Measurements from ENCODE around the gene SMIM21.

DNA sequence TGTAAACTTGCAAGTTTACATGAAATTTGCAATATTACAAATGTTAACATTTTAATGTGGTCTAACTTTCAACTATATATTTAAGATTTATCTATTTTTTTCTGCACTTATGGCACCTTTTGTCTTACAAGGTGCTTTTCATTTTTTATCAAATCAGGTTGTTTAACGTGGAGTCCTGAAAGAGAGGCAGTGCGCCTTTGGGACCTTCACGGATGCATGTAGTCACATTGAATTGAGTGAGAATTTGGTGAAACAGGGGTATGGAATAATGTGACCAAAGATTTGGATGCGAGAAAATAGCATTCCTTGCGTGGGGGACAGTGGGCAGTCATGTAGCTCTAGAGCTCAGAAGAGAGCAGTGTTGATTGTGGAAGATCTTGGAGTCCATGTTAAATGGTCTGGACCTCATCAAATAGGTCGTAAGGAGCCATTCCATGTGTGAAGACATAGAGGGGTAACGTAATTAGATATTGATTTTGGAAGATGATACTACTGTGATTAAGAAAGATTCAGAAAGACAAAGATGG lies 231.0 kb downstream of the PTGR3 start:
- RRBS: no CpG with 5 or more reads among the region's 7 CpGs

DNA sequence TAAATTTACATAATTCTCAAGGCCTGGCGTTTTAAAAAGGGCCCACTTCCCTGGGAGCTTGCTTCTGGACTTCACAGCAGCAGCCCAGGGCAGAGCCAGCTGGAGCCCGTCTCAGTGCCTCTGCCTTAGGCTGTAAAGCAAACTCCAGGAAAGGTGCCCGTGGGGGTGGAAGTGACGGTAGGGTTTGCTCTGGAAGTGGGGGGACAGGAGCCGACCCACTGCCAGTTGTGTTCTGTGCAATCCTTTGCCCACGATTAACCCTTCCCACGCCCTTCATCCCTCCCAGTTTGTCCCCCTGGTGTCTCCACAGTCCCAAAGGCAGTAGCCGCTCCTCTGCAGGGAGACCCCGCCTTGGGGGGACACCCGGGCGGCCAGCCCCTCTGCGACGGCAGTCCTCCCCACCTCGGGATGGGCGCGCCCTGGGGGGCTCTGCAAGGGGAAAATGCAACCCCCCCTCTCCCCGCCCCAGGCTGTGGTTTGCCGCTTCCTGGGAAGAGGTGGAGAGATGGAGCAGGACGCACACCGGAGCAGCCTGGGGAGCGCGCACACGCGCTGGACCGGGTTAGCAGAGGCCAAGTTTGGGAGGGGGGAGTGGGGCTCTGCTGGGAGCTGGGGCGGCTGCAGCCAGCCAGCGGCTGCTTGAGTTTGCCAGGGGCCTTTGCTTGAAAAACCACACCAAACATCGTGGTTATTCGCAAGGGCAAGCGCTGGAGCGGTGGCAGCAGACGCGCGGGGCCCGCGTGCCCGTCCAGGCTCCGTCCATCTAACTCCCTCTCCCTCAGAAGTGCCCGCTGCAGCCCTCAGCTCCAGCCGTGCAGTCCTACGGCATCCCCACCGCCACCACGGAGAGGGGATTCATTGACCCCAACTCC lies 4.9 kb downstream of the PTGR3 start:
- RRBS: 12% methylated on average over 5 of the region's 43 CpGs

GRCh38 chr18:75213774-75214165 lies 3.2 kb downstream of the TSHZ1 start:
- RRBS: no CpG with 5 or more reads among the region's 1 CpG

DNA sequence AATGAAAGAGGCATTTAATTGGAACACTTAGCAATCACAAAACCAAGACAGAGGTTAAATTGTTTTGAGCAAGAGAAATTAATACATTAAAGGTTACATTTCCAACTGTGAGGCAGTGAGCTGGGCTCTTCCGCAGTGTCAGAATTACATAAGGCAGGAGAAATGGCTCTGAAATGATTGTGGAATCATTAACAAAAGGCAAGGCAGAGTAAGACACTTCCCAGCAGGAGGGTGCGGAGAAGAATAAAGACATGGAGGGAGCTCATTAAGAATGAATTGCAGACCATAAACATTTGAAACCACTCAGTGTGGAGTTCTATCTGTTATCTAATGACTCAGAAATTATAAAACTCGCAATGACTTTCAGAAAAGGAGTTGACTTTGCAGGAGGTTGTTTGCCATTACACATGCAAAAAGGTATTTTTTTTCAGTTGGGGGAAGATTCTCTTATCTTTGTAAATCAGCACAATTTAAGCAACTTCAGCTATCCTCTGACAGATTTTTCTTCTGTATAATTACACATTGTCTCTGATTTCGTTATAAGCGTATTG lies 77.0 kb downstream of the SMIM21 start:
- RRBS: no CpG with 5 or more reads among the region's 5 CpGs

DNA sequence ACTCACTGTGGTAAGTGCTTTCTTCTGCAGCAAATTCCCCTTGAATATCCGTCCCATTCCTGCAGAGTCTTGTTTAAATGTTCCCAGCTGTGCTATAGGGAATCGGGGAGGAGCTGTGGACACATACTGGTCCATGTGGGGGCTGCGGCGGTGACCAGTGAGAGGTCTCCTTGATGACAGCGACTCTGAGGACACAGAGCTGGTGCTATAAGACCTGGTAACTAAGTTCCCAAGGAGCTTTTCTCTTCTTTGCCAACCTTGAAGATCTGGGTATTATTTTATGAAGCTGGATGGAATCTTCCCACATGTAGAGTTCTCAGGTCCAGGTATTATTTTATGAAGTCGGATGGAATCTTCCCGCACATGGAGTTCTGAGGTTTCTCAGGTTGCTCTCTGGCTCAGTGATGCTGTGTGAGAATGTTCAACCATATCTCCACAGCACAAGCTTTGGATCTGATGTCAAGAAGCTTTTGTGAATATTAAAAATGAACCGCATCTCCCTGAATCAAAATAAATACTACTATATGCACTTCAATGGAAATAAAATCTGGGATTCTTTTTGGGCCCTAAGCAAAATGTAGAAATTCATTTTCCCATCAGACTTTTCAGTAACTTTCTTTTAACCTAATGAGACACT lies at the start of gene SMIM21:
Gene SMIM21, minus strand, starts transcription at position 275 of the 637 bp plus-strand sequence.
- RRBS: no CpG with 5 or more reads among the region's 8 CpGs

- RRBS: no CpG with 5 or more reads among the region's 7 CpGs
Observed at GRCh38 chr18:75548271-75548783, 120.8 kb upstream of the SMIM21 start.

DNA sequence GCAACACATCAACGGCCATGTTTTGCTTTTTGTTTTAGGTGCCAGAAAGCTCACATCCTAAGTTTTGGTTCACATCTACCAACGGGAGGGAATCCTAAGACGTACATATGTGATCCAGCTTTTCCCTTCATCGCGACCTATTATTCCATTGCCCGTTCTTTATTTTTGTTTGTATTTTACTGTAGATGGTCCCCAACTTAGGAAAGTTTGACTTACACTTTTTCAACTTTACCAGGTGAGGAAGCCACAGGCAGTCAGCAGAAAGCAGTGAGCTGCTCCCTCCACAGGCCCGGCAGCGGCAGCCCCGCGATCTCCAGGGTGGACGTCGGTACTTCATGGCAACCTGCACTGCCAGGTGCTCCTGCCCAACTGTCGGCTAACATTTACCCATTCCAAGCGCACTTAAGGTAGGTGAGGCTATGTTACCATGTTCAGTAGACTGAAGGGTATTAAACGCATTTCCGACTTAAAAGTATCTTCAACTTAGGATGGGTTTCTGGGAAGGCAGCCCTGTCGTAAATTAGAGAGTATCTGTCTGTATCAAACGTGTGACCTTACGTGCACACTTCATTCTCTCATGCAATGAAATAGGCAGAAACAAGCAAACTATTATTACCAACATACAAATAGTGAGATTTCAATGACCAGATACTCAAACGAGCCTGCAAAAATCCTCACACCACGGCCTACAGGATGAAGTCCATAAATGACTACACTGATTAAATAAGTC lies 12.7 kb downstream of the ZNF516 start:
- RRBS: no CpG with 5 or more reads among the region's 21 CpGs

DNA sequence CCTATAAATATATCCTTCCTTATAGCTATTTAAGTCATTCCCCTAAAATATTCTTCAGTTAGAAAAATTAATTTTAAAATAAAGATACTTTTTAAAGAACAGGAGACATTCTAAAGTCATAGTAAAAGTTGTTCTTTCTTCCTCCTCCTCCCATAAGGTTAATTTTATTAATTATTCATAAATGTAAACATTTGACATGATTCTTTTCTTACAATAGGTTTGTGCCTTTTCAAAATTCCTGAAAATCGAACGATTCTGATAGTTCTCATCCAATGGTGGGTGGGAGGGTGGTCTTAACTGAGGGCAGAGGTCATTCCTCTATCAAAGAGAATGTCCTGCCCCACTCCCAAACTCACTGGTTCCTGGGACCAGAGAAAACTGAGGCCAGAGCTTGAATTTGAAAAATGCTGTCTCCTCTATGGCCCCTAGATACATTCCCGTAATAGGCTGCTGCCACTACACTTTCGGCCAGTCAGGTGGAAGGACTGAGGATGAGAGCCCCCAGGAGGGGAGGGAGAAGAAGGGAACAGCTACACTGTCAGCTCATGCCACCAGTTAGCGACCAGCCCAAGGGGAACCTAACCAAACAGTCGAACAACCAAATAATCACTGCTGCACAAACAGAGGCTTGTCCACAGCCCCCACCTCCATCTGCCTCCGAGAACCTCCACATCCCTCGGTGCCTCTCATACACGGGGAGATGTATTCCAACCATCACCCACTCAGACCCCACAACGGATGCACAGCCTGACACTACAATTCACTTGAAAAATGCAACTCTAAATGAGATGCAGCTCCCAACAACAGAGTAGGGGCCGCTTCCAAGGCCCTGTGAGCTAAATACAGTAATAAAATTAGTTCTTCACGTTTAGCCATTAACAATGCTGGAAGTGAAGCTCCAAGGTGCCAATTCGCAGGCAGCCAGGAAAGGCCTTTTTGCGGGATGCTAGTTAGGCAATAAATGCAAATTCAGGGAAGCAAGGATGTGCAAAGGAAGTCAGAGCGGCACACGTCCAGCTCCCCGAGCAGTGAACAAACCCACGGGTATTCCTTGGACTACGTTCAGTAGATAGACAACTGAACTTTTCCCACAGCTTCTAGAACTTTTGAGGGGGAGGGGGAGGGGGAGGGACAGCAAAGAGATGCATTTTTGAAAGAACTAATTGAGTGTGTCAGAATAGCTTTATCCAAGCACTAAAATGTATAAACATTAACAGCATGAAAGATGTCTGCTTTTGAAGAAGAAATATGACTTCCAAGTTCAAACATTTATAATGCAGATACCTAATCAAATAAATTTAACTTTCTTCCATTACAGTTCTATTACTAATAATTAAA lies 7.2 kb downstream of the ZNF516 start:
- RRBS: no CpG with 5 or more reads among the region's 19 CpGs

DNA sequence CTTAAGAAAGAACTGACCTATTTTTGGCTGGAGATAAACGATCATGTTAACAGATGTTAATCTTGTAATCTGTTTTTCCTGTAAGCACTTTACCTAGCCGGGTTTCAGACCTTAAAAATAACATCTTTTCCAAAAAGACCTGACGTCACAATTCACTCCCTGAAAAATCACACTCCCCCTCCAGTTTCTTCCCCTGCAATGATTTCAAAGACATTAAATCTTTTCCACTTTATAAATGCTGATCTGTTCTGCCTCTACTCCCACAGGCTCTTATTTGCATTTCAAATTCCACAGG lies 1.6 kb downstream of the ZNF516 start:
- RRBS: no CpG with 5 or more reads among the region's 3 CpGs

DNA sequence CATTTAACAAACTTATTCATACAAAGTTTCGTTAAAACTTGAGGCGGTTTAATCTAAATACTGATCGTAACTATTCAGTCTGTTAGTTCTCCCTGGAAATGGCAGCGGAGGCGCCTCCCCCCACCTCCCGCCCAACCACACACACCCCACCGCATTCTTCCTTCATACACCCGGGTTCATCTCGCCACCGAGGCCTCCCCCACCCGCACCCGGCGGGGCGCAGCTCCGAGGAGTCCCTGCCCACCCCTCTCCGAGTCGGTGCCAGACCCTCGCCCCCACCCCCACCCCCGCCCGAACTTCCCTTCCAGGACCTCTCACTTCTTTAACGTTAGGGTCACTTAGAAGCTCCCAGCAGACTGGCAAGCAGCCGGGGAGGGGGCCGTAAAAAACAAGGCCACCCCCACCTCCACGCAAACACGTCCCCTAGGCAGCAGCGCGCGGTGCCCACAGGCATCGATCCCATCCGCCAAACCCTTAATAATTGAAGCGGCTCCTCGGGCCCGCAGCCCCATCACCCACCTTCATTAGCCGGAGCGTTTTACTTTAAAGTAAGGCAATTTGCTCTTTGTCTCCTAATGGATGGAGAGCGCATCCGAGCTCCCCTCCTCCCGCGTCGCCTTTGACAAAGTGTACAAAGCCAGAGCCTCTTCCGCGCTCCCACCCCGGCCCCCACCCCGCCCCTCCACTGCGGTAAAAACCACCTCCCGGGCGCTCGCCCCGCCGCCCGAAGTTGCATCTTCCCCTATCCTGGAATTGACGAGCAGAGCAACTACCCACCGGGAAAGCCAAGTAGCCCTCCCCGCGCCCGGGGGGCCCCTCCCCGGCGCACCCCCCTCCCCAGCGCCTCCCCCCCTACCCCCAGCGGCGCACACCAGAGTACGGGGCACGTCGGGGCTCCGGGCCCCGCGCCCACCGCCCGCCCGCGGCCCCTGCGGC lies 595 bp downstream of the ZNF516 start:
- RRBS: 2% methylated on average over 21 of the region's 72 CpGs

DNA sequence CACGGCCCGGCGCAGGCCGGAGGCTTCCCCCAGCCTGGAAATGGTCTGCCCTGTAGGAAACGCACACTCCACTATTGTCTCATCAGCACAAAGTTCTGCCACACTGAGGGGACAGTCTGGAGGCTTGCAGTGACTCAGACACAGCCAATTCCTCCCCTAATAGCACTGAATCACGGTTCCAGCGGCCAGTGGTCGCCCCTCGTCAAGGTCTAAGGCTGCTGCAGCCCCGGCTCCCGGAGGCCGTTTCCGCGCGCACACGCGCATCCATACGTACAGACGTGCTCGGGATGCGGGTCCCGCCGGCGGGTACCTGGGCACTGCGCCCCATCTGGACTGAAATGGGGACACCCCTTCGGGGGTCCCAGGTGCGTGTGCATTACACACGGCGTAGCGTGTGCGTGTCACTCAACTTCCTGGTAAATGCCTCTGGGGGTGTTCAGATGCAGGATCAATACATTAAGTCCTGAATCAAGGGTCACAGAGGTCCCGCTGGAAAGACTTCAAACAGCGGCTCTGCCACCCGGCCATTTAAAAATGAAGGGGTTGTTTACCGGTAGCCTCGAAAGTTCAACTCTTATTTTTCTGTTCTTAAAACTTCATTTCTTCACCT lies 485 bp upstream of the ZNF516 start:
- RRBS: 1% methylated on average over 13 of the region's 36 CpGs

DNA sequence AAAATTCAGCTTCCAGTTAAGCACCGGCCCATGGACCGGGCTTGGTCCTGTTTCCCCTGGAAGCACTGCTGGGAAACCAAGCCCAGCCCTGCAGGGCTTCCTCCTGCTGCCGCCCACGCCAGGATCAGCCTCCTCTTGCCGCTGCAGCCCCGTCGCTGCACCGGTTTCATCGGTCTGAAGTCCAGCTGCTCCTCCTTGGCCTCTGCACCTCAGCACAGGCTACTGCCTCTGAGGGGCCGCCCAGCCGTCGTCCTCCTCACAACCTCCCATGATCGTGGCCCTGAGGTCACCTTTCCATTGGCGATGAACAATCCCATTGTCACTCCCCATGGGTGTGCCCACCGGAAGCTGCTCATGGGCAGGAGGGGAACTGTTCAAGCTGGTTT lies 64.2 kb upstream of the ZNF516 start:
- RRBS: 17% methylated on average over 5 of the region's 15 CpGs

GRCh38 chr18:76976911-76977700 lies 154.7 kb downstream of the ZNF236 start:
- RRBS: no CpG with 5 or more reads among the region's 16 CpGs

- RRBS: no CpG with 5 or more reads among the region's 25 CpGs
Observed at GRCh38 chr18:76991077-76991875, 141.3 kb downstream of the MBP start.

- RRBS: 98% methylated on average over 2 of the region's 23 CpGs
Observed at GRCh38 chr18:77006407-77007157, 126.0 kb downstream of the MBP start.

DNA sequence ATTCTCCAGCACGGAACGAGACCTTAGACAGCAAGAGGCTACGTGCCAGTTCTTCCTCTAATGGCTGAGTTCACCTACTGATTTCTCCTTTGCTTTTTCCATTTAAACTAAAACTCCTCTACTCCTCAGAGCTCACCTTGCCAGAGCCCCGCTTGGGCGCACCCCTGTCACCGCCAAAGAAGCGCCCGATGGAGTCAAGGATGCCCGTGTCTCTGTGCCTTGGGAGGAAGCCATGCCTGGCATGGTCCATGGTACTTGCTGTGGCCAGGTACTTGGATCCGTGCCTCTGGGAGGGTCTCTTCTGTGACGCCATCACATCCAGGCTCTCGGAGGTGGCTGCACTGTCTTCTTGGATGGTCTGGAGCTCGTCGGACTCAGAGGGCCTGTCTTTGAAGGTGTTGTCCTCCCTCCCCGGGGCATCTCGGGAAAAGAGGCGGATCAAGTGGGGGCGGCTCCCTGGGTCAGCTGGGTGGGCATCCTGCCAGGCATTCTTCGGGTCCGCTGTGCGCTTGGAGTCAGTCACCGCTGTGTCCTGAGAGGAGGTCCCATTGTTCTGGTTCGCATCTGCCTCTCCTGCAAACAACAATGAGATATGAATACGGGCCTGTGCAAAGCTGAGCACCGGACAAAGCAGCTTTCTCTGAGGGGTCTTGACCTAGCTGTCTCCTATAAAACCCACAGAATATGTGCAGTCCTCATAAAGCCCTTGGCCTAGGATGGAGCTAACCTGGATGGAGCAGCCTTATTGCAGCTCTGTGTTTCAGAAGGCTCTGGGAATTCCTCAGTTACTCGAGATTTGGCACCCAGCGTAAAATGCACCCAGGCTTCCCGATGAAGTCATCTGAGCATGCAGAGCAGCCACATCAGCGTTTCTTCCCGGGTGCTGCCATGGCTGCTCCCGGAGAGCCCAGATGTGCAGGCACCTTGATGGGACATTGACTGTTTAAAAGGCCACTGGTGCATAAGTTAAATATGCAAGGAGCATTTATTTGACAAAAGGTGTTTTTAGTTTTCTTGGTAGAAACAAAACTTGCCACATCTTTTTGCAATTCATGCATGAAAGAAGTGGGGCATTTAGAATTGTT lies 115.5 kb downstream of the MBP start:
- RRBS: no CpG with 5 or more reads among the region's 31 CpGs

- RRBS: no CpG with 5 or more reads among the region's 23 CpGs
Observed at GRCh38 chr18:77062153-77063173, 70.1 kb downstream of the MBP start.

DNA sequence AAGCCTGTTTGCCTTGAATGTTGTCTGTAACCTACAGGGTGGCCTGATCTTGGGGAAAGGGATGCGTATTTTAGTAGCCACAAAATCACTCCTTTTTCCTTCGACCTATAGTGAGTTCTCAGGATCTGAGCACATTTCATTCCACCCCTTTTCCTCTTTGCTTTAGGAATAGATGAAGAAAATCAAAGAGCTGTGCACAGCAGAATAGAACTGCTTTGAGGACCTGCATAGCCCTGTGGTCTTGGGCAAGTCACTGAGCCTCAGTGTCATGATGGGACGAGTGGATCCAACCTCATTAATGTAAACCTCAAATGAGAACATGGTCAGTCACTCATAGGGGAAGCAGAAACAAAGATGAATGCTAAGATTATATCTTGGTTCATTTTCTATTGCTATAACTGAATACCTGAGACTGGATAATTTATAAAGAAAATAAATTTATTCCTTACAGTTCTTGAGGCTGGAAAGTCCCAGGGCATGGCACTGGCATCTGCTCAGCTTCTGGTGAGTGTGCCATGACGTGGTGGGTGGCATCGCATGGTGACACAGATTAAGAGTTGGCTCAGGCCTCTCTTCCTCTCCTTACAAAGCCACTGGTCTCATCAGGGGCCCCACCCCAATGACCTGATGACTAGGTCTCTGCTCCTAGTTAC lies 67.7 kb downstream of the MBP start:
- RRBS: no CpG with 5 or more reads among the region's 5 CpGs

- RRBS: 84% methylated on average over 12 of the region's 50 CpGs
Observed at GRCh38 chr18:77092204-77093228, 40.1 kb downstream of the MBP start.

DNA sequence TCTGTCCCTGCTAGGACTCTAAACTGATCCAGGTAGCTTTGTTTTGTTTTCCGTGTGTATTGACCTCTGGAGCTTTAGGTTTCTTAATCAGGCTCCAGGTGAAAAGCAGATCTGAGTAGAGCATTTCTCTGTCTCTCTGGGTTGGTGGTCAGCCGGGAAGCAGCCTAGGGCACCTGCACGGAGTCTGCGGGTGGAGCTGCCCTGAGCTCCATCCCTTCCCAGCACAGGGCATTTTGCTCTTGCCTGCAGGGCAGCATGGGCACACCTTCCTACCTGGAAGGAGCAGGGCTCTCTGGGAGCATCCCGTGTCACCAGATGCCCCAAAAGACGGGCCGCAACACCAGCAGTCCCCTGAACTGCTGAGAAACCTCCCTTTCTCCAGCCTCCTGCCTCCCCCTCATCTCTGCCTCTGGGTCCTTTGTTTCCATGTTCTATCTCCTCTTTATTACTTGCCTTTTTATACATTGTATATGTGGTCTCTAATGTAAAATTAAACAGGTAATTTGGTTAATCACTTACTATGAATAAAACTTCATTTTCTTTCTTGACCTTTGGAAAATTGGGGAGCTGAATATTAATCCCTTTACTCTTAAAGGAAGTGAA lies 8.7 kb downstream of the MBP start:
- RRBS: no CpG with 5 or more reads among the region's 7 CpGs